ENCODE measurements around the gene AUH.

- PRO-cap = no peak
- RAMPAGE, long total RNA, 3 experiments = no peak in any of the 3 experiments
These were observed 26.5 kb downstream of the SEMA4D start for GRCh38 chr9:89471406-89471816.

- PRO-cap = unidirectional peak, plus-strand start at chr9:89639613; unidirectional peak, plus-strand start at chr9:89639698; unidirectional peak, plus-strand start at chr9:89639750
- RAMPAGE, long total RNA, 3 experiments = start-site peak on the plus strand in 1 of 3 experiments, at chr9:89639704-89639843 at its widest, 49 reads per replicate
These were observed 34.6 kb downstream of the GADD45G start for GRCh38 chr9:89639168-89640066.

DNA sequence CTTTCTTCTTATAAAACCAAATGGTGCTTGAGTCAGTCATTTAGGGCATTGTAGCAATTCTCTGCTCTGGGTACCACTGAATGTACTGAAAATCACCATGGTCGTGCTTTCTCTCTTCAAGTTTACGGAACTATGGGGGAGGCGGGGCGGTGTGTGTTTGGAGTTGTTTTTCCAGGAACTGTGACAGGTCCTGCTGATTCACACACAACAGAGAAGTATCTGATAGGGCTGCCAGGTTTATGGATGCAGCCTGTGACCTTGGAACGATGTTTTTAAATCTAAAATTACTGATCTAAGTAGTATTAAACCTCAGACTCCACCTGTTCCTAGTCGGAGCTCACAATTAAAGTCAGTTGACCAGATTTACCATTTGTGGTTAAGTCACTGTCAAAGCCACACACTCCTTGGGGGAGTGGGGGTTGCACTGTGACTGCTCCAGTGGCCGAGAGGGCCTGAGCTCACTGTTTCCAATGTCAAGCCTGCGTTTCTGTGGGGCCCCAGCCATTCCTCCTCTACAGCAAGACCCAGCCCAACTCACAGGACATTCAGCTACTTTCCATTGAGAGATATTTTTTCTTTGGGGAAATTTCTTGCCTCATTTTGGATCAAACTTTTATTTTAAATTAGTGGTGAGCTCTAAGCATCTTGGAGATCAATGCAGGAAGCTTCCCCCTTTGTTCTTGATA, 44.4 kb downstream of the GADD45G start:
- PRO-cap = no peak
- RAMPAGE, long total RNA, 3 experiments = no peak in any of the 3 experiments

GRCh38 chr9:89662658-89663252, 57.9 kb downstream of the GADD45G start:
- PRO-cap = no peak
- RAMPAGE, long total RNA, 3 experiments = no peak in any of the 3 experiments

GRCh38 chr9:89801763-89802221, 197.0 kb downstream of the GADD45G start:
- PRO-cap = no peak
- RAMPAGE, long total RNA, 3 experiments = no peak in any of the 3 experiments

GRCh38 chr9:89886572-89886898, 281.7 kb downstream of the GADD45G start:
- PRO-cap = no peak
- RAMPAGE, long total RNA, 3 experiments = no peak in any of the 3 experiments

DNA sequence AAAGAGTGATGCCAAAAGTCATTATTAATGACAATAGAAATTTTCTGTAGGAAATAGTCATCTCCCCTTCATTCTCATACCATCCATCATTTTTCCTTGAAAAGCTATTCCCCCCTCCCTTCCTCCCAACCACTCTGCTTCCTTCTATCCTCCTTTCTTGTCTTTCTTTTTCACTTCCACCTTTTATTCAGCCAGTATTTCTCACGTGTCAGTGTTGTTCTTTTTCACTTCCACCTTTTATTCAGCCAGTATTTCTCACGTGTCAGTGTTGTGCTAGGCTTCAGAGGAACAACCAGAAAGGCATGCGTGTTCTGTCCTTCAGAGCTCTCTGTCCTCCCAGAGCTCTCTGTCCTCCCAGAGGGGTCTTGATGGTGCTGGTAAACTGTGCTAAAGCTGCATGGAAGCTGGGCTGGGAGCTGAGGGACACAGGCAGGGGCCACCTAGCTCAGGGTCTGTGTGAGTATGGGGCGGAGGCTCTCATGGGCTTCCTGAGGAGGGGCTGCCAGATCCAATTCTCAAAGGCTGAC, 419.6 kb downstream of the GADD45G start:
- PRO-cap = no peak
- RAMPAGE, long total RNA, 3 experiments = no peak in any of the 3 experiments

DNA sequence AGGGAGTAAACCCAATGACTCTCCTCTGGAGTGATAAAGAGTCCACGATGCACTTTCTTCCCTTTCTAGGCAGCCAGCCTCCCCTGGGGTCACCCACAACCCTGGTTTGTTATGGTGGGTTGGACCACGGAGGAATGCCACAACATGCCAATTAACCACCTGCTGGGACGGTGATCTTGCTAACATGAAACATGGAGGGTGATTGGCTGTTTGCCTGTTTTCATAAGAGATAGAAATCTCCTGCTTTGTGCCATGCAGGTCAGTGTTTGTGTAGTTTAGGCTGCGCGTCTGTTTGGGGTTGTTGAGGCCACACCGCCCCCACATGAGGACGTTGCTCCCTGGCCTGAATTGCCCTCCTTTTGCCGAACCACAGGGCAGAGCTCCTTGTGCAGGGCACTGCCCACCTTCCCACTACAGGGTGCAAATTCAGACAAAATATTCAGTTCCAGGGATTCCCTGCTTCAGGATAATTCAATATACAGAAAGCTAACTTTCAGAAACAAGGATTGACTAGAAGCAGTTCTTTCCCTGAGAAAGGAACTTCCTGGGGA, 427.5 kb downstream of the GADD45G start:
- PRO-cap = no peak
- RAMPAGE, long total RNA, 3 experiments = no peak in any of the 3 experiments

GRCh38 chr9:90800558-90800959, 1.1 kb upstream of the SYK start:
- PRO-cap = no peak
- RAMPAGE, long total RNA, 3 experiments = no peak in any of the 3 experiments

DNA sequence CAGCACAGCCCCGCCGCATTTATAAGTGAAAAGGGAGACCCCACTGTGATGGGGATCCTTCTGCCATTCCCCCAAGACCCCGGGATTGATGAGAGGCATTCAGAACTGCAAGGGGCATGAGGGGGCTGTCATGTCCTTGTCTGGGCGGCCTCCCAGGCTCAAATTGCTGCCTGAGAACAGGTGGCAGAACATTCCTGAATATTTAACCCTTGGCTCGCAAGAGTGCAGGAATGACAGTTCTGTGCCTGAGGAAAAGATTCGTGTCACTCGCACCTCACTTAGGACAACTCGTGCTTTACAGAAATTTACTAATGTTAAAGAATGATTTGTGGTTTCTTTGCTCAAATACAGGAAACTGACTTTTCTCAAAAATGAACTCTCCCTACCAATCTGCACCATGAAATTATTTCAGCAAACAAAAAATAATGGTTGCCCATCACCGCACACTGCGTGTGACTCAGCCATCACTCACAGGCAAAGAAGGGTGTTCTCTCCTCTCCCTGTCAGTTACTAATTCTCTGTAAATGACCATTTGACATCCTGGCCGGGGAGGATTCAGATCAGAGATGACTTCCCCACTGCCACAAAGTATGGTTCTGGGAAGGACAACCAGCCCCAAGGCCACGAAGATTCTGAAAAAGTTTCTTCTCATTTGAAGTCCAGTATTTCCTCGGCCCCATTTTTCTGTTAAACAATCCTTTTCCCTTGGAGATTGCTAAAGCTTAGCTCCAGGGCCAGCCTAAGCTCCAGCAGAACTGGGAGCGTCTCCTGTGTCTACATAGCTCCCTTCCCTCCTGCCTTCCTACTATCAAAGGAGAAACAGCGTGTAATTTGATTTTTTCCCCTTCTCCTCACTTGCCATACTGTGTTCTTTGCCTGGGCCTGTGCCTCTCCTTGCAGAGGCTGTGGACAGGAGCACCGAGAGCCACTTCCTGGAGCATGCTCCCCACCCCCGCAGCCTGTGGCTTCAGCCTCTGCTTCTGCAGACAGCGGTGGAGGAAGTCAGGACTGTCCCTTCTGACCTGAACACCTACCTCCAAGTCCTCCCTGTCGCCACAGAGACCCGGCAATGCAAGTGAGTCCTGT, 199.4 kb downstream of the AUH start:
- PRO-cap = no peak
- RAMPAGE, long total RNA, 3 experiments = no peak in any of the 3 experiments

DNA sequence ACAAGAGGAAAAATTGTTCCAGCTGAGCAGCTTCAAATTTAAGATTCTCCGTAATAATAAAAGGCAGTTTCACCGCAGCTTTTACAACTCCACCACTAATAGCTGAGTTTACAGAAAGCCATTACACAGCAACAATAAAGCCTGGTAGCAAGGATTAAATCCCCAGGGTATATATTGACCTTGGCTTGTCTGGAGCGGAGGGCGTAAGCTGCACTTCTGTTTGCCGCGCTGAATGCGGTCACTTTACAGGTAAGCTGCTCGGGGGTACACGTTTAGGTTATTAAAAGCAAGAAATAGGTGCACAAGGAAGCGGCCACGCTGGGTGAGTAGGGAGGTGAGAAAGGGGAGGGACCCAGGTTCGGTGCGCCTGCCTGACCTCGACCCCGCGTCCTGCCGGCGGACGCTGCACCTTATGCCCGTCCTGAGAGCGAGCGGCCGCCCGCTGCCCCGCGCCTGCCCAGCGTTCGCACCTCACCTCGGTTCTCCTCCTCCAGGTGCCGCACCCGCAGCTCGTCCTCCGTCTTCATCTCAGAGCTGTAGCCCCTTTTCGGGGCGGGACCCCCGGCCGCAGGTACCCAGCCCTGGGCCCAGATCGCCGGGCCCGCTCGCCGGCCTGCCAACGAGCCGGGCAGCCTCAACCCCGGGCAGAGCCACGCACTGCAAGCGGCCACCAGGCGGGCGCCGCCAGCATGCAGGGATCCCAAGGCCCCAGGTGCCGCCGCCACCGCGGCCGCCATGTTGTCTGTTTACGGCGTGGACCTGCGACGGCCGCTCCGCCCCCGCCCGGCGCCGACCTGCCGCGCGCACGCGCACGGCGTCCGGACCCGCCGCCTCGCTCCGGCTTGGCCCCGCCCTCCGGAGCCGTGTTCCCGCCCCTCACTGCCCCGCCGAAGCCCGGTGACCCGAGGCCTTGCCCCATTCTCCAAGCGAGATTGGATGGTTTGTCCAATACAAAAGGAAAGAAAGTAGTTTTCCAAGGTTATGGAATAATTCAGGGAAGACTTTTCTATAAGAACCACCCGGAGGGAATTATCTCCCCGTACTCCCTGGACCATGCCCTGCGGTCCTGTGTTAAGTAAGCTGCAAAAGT, at the start of gene AUH:
Gene AUH (minus strand): TSS at position 766 of the 1,090 bp plus-strand sequence.
- PRO-cap = unidirectional peak, minus-strand start at position 796 of the sequence
- RAMPAGE, long total RNA, 3 experiments = no peak in any of the 3 experiments

DNA sequence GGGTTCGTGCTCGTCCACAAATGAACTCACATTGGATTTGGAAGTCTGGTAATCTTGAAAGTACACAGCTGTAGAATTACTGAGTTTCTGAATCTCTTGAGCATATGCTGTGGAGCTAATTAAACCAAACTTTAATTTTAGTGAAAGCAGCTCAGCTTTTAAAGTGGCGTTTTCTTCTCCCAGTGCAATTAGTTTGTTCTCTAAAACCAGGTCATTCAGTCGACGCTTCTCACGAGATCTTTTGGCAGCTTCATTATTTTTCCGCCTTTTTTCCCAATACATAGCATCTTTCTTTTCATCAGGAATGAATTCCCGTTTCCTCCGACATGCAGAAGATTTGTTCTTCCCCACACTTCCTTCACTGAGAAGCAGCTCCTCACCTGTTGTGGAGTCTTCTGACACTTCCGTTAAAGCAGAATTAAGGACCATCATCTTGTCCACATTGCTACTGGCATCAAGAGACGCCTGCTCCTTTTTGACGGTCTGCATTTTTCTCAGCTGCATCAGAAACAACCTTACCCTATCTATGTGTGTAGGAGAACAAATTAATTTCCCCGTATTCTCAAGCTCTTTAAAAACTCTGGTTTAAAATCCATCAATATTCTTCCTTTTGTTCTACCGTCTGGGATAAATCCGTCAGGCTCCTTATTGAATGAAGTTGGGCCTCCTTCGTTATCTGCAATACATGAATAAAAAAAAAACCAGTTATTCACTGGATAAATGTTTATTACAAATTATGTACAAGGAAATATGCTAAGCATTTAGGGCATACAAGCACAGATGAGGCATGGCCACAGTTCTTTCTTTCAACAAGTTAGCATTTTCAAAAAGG, 13.2 kb downstream of the NFIL3 start:
- PRO-cap = no peak
- RAMPAGE, long total RNA, 3 experiments = no peak in any of the 3 experiments

DNA sequence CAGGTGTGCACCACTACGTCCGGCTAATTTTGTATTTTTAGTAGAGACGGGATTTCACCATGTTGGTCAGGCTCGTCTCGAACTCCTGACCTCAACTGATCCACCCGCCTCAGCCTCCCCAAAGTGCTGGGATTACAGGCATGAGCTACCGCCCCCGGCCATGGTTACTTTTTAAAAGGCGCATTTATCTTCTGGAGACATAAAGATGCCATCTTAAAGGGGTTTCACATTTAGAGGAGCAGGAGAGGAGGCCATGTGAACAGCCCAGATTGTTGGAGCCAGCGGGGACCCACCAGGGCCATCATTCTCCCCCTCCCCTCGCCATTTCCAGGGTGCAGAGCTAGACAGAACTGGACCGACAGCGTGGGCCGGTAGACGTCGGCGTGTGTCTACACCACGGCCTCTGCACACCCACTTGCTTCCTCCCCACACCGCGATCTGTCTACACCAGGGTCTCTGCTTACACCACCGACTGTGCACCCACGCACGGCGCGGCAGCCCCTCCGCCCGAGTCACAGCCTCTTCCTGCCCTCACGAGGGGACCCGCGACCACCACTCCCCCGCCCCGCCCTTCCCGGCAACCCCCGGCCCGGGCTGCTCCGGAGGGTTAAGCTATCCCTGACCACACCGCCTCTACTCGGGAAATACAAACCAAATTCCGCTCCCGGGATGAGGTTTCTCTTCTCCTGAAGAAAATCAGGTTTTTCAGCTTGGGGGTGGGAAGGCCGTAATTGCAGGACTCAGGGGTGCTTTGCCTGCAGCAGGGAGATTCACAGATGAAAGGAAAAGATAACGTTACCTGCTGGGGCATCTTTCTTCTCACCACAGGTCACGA, 63.8 kb downstream of the ROR2 start:
- PRO-cap = no peak
- RAMPAGE, long total RNA, 3 experiments = no peak in any of the 3 experiments

DNA sequence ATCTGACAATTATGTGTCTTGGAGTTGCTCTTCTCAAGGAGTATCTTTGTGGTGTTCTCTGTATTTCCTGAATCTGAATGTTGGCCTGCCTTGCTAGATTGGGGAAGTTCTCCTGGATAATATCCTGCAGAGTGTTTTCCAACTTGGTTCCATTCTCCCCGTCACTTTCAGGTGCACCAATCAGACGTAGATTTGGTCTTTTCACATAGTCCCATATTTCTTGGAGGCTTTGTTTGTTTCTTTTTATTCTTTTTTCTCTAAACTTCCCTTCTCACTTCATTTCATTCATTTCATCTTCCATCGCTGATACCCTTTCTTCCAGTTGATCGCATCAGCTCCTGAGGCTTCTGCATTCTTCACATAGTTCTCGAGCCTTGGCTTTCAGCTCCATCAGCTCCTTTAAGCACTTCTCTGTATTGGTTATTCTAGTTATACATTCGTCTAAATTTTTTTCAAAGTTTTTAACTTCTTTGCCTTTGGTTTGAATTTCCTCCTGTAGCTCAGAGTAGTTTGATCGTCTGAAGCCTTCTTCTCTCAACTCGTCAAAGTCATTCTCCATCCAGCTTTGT, 28.4 kb downstream of the SPTLC1 start:
- PRO-cap = no peak
- RAMPAGE, long total RNA, 3 experiments = no peak in any of the 3 experiments

DNA sequence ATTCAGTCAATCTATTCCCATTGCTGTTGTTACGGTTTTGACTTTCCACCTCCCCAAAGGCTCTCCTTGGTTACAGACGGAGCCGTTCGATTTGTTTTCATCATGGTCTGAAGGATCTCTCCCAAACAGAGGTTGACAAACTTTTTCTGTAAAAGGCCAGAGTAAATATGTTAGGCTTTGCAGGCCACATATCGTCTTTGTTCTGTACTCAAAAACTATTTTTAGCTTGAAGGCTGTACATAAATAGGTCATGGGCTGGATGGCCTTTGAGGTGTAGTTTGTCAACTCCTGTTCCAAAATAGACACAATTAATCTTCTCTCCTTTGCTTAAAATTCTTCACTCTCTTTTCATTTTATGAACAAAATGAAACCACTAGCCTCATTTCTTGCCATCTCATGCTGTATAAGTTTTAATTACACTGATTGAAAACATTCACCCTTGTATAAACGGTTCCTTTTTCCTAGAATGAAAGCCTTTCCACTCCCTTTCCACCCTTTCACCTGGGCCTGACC, 11.9 kb downstream of the NOL8 start:
- PRO-cap = unidirectional peak, minus-strand start at position 199 of the sequence
- RAMPAGE, long total RNA, 3 experiments = no peak in any of the 3 experiments

- PRO-cap = no peak
- RAMPAGE, long total RNA, 3 experiments = start-site peak on the minus strand in 1 of 3 experiments, at chr9:92403461-92403533 at its widest, 6 reads per replicate
These were observed 1.2 kb downstream of the OGN start for GRCh38 chr9:92403021-92403638.

DNA sequence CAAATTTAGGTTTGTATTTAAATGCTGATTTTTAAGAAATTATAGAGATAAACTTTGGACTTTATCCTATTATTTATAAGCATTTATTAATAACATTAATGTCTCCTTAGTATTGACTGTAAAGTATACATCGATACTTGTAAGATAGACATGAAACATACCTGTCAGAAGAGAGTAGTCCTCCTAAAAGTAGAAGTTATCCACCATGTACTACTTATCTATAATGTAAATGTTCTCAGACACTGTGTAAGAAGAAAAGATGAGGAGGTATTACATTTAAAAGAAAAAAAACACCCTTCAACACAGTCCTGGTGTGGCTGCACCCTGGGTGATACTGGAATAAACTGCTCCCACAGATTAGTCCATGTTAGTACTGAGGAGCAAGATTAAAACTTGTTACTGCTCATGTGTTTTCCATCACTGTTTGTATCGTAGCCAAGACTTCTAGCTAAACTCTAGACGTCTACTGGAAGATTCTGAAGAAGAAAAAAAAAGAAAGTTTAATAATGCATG, 53.6 kb downstream of the ECM2 start:
- PRO-cap = unidirectional peak, minus-strand start at position 341 of the sequence
- RAMPAGE, long total RNA, 3 experiments = start-site peak on the minus strand in 1 of 3 experiments, centred at position 403 of the sequence, 58 reads per replicate

GRCh38 chr9:92969152-92969616, 21.9 kb downstream of the FGD3 start:
- PRO-cap = no peak
- RAMPAGE, long total RNA, 3 experiments = no peak in any of the 3 experiments

DNA sequence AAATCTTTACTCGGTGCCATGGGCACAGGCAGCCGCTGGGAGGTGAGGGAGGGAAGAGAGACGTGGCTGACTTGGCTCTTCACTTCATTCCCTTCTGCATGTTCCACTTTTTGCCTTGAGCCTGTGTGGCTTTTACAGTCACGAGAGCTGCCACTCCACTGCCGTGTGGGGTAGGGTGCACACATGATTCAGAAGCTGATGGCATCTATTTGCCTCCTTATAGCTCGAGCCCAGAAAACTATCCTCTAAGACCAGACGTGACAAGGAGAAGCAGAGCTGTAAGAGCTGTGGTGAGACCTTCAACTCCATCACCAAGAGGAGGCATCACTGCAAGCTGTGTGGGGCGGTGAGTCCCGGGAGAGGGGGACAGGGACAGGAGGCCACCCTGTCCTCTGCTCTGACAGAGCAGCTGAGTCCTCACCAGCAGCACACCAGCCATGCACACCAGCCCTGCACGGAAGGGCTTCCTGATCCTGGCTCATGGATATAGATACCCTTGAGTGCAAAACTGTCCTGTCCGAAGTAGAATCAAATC, 28.8 kb upstream of the SUSD3 start:
- PRO-cap = no peak
- RAMPAGE, long total RNA, 3 experiments = no peak in any of the 3 experiments

DNA sequence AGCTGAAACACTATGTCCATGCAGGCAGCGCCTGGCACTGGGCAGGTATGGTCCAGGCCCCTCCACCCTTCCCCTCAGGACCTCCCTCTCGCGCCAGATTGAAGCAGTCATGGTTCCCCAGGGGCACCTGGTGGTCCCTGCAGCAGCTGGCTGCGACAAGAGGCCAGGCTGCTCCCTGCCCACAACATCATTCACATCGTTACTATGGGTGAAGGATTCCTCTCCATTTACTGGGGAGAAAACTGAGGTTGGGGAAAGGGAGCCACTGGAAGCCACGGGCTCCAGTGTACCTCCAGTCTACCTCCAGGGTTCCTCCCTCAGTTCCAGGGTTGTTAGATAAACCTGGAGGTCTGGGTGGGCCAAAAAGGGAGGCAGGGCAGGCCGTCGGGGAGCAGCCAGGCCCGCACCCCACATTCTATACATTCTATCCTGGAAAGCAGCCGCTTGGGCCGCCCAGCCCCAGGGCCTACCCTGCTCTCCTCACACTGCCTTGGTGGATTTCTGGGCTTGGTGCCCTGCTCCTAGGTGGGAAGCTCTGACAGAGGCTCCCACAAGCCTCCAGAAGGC, 18.2 kb upstream of the SUSD3 start:
- PRO-cap = no peak
- RAMPAGE, long total RNA, 3 experiments = no peak in any of the 3 experiments

Measured in gastrocnemius medialis (tissue), 3 donors.